SEM (cell line): Measurements from ENCODE around the gene STX7.

DNA sequence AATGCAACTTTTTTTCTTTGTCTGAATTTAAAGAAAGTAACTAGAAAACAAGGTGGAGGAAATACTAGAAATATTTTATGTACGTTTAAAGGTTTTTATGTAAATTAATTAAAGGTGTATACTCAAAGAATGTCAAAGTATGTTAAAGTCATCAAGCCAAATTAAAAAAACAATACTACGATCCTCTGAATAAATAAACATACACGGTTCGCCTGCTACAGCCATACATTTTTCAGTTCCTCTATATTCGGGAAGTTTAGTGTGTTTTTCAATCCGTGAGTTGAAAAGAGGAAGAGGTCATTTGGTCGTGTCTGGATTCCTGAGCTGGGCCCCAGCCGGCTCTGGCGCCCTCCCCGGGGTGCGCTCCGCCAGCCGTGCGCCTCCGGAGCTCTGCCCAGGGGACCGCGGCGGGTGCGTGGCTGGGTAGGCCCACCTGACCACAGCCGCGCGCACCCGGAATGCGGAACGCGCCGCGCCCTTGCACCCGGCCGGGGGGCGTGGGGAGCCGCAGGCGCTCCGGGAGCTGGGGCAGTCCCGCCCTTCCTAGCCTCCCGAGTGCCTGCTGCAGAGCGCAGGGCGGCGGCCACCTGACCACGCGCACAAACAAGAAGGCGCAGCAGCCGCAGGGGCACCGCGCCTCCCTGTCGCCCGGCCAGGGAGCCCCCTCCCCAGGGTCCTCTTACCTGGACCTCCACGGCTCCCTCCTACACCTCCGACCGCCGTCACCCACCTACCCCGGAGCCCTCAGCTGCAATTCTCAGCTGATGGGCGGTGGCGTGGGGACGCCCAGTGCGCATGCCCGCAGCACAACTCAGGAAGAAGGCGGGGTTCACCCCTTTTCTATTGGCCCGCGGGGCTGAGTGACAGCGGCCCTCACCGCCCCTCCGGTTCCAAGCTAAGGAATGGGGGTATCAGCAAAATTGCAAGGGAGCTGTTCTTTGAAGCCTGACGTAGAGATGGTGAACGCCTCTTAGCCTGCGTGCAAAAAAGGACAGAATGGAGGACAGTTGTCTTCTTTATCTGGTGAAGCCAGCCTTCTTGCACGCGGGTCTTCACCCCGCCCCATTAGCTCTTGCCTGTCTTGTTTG, at the start of gene STX7:
STX7 (minus strand) TSS at position 793 of the 1,088 bp plus-strand sequence.
- PRO-cap: bidirectional peak, plus-strand start at position 297 of the sequence, minus-strand start at position 343 of the sequence; bidirectional peak, plus-strand start at position 531 of the sequence, minus-strand start at position 460 of the sequence; bidirectional peak, plus-strand start at position 936 of the sequence, minus-strand start at position 759 of the sequence

GRCh38 chr6:132513850-132514293, 956 bp upstream of the STX7 start:
- PRO-cap: no peak

DNA sequence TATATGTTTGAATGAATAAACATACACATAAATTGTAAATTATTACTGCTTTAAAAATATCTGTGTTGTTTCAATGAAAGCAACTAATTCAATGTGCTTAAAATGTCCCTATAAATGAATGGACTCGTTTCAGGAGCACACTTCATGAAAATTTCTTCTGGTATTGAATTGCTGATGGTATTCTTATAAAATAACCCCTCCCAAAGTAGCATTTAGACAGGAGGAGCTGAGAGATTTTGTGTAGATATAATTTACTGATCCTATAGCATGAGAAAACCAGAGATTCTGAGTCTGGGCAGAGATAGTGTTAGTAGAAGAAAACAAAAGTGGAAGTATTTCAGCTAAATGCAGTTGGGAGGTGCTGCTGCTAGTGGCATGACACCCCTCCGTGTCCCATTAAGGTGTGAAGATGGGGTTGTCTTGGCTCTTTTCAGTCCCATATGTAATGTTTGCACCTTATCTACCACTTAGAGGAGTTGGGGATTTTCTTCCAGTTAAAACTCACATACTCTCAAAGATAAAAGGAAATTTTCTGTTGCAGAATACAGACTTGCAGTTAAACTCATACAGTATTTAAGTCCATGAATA, 11.7 kb downstream of the TAAR2 start:
- PRO-cap: no peak

GRCh38 chr6:132734279-132735265, 20.7 kb upstream of the VNN1 start:
- PRO-cap: no peak

- PRO-cap: no peak
Measured at GRCh38 chr6:132798834-132799464, 512 bp upstream of the SLC18B1 start.

- PRO-cap: no peak
Measured at GRCh38 chr6:133369982-133370327, 128.8 kb downstream of the EYA4 start.

DNA sequence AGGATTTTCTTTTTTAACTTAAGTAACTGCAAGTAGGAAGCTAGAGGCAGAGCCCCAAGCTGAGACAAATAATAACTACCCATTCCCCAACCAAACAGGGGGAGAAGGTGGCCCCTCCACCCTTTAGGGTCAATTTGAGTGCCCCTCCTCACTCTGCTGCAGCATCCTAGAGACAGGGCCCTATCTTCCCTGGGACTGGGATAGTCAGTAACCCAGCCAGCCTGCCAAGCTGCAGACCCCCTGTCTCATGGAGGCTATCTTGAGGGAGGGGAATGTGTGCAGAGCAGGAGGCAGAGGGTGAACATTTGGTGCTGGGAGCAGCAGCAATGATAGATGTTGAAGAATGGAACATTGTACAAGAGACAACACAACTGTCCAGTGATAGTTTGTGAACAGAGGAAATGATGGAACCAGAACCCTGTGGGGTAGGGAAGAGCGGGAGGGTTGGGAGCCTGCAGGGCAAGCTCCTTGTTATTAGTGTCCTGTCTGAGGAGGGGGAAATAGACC, 61.6 kb upstream of the SLC2A12 start:
- PRO-cap: no peak

- PRO-cap: no peak
Measured at GRCh38 chr6:134168472-134169419, 116.3 kb upstream of the SLC2A12 start.

GRCh38 chr6:134175403-134176089, 123.1 kb upstream of the SLC2A12 start:
- PRO-cap: bidirectional peak, plus-strand start at chr6:134175507, minus-strand start at chr6:134175506; bidirectional peak, plus-strand start at chr6:134175651, minus-strand start at chr6:134175711

DNA sequence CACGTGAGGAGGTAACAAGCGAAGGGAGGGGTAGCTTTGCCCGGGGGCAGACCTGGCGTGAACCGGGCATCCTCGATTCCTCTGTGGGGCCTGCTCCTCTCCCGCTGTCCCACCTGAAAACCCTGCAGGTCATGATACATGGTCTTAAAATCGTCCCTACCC, 123.5 kb upstream of the SLC2A12 start:
- PRO-cap: no peak

GRCh38 chr6:134177998-134179133, 125.9 kb upstream of the SLC2A12 start:
- PRO-cap: bidirectional peak, plus-strand start at chr6:134178501, minus-strand start at chr6:134178331; bidirectional peak, plus-strand start at chr6:134178591, minus-strand start at chr6:134178638

GRCh38 chr6:134256773-134257321, 61.1 kb downstream of the SGK1 start:
- PRO-cap: no peak

DNA sequence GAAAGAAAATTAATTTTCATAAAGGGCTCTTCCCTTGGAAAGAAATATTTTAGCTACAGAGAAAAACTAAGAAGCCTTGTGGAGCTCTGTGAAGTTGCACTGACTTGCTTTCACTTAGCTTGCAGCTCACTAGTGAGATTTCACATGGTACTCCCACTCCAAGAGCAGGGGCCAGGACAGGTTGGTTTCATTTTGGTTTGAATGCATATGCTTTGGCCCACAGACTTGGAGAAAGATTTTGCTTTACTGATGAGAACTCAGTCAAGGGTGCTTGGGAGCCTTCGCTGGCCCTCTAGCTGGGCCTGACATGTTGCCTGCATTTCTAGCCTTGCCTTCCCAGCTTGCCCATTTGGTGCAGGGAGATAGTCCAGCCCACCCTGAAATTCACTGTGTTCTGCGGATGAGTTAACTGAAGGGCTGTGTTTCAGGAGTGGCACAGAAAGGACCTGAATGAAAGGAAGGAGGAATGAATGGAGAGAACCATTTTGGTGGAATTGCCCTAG, 2.0 kb downstream of the SGK1 start:
- PRO-cap: no peak

- PRO-cap: bidirectional peak, plus-strand start at chr6:134436399, minus-strand start at chr6:134436332; bidirectional peak, plus-strand start at chr6:134436698, minus-strand start at chr6:134436680
Measured at GRCh38 chr6:134435988-134436987, 118.4 kb upstream of the SGK1 start.

DNA sequence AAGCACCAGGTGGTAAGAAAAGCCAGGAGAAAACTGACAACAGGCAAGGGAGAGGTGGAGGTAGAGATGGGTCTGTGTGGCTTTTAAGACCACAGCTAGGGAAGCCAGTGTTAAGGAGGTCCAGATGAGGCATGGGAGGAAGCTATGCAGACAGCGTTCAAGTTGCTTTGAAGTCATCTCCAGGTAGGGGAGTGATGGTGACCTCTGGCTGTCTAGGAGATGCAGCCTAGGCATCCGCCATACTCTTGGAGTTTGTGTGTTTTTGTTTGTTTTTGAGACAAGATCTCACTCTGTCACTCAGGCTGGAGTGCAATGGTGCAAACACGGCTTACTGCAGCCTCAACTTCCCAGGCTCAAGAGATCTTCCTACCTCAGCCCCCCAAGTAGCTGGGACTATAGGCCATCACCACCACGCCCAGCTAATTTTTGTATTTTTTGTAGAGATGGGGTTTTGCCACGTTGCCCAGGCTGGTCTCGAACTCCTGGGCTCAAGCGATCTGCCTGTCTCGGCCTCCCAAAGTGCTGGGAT, 143.0 kb upstream of the SGK1 start:
- PRO-cap: no peak

DNA sequence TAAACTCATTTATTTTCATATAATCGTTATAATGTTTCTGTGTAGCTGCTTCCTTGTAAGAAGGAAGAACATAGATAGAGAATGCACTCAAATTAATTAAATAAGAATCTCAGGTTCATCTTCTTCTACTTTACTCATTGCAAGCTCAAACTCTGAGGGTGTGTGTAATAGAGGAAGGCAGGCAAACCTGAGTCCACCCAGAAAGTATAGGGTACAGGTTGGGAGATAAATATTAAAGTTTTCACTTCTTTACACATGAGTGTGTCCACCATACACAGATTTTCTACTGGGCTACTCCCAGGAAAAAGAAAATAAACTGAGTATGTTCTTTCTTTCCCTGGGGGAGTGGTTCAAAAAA, 305.7 kb downstream of the ALDH8A1 start:
- PRO-cap: no peak

DNA sequence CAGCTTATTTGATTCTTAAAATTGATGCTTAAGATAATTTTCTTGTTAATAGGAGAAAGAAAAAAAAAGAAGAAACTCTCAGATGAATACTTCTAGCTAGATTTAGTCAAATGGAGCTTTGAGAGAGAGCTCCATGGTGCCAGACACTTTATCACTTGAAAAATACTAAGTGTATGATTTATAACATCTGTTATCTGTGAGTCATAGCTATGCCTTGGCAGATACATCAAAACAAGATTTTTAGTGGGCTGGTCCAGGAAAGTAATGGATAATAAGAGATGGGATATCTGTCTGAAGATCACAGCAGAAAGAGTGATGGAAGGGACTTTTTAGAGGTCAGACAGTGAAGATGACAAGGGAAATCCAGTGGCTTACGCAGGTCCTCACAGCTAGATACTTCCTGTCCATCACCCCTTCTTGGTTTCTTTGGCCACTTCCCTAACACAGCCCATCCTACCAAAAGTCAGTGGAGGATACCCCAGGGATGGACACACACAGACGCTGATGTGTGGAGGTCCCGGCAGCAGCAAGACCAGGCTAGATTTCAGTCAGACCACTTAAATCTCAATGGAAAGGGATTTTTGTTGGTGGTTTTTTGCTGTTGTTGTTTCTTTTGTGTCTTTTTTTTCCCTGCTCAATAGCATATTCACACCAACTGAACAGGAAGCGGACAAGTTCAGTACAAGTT, 209.4 kb downstream of the ALDH8A1 start:
- PRO-cap: no peak

DNA sequence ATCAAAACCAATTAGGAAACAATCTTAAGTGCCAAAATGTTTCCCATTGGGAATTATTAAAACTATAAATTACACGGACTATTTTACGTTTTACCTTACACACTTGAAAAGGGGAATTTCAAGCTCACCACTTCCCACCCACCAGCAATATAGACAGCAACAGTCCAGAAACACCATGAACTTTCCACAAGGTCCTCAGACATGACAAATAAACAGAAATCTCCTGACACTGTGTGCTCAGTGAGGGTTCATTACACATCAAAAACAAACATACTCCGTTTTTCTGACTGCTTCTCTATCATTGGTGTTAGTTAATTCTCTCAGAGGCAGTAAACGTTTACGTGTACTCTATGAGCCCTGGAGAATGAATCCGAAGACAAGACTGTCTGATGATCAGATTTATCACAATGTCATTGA, 86.2 kb downstream of the ALDH8A1 start:
- PRO-cap: no peak

DNA sequence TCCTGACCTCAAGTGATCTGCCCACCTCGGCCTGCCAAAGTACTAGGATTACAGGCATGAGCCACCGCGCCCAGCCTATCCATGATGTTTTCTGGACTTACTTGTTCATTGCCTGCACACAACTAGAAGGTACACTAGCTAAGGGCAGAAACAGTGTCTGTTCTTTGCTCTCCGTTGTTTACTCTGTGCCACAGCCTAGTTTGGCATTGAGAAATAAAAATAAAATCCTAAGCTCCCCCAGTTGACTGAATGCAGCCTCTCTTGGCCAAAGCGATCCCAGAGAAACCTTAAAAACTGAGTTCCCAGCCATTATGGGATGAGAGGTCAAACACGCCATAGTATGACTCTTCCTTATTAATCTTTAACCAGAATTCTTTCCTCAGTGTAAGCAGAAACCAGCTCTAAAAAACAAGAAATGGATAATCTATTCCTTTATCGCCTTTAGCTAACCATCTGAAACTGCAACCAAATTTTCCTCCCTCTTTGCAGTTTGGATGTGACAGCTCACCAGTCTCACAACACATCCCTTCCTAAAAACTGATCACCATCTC, 15.9 kb downstream of the ALDH8A1 start:
- PRO-cap: no peak

DNA sequence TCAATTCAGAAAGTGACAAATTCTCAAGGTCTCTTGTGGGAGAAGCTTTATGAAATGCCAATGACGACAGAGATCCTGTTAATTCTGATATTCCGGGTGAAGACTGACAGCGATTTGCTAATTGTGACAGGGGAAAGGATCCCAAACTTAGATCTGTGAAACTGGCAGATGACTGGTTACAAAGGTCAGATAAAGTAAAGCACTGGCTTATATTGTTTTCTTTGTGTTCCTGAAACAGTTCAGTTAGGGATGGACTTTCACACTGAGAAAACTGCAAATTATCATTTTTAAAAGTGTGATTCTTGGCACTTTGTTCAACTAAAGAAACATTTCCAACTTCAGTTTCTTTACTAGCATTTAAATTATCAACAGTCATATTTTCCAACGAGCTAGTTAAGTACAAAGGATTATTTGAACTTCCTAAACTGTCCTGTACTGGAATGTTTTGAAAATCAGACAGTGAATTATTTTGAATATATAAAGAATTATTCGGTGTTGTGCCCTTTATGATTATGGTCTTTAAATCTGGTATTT, 17.5 kb downstream of the HBS1L start:
- PRO-cap: no peak